Karpas-422 (cell line): Measurements from ENCODE around the genes CSTA, KPNA1 and SEMA5B.

GRCh38 chr3:120683162-120683645 is 1.2 kb upstream of the HGD start:
- PRO-cap: no peak
- RAMPAGE, long total RNA: no peak

DNA sequence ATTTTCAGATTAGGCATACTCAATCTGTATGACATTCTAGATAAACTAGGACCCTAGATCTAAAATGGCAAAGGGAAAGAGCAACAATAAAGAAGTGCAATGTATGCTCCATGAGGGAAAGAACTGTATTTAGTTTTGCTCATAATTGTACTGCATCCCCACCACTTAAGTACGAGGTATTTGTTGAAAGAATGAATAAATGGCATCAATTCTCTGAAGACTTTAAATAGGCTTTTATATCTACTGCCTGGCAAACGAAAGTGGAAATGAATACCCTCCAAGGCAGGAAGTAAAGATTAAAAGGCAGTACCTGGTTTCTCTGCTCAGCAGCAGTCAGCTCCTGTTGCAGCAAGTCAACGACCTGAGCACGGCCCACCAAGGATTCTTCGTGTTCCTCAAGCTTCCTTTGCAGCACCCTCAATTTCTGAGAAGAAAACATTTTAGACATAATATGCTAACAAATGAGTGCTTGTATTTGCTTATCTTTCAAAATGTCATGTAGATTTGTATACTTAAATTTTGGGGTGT is 31.4 kb downstream of the GOLGB1 start:
- PRO-cap: no peak
- RAMPAGE, long total RNA: no peak

DNA sequence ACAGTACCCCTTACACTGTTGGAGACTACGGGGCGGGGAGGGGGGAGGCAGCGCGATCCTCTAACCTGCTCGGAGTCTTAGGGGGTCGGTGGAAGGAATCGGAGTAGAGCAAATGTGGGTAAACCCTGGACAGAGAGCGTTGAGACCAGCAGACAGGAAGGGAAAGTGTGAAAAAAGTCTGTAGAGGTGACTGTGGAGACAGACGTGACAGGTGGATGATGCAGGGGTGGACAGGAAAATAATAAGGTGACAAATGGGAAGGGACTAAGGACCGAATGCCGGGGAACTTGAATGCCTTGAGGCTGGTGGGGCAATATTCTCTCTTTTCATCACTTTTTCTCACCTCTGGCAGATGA is 444 bp downstream of the EAF2 start:
- PRO-cap: no peak
- RAMPAGE, long total RNA: no peak

GRCh38 chr3:122184171-122184968 is 902 bp downstream of the CASR start:
- PRO-cap: no peak
- RAMPAGE, long total RNA: no peak

- PRO-cap: no peak
- RAMPAGE, long total RNA: start-site peak on the plus strand at chr3:122325244-122325248, 22 and 15 reads in 2 replicates
Measured at GRCh38 chr3:122324734-122325399, at the start of gene CSTA. Gene CSTA (plus strand): TSS chr3:122325248.

DNA sequence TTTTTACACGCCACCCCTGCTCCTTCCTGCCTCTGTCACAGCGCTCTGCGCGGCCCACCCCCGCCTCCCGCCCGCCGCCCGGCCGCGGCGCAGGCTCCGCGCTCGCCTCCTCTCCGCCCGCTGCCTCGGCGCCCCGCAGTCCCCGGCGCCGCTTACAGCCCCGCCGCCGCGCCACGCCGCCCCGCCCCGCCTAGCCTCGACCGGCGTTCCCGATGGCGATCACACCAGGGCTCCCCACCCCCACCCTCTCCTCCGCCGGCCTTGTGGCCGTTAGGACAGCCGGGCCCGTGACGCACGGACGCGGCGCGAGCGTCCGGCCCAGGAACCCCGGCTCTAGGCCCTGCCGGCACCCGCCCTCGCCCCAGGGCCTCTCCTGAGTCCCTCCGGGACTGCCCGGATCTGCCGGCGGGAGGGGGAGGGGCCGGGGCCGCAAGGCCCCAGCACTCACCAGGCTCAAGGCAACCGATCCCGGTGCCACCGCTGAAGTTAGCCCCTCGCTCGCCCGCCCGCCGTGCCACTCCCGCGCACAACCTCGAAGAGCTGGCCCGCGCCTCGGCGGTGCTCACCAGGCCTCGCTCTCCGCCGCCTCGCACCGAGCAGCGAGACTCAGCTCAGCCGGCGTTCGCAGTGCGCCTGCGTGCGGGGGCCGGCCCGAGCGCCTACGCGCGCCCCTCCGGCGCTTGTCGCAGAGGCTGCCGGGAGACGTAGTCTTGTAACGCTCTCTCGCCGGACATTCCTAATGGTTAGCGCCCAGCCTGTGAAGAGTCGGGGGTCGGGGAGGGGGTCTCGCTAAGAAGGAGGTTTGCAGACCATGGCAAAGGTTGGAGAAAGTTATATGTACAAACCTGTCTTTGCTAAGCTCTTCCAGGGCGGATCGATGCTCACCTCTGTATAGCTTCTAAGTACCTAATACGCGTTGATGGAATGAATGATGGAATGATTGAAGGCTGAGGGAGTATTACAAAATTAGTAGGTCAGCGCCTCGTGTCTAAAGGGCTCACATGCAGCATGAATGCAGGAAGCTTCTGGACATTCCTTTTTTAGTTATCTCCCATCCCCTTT is at the start of gene KPNA1:
Gene KPNA1, minus strand, starts transcription at position 631 of the 1,062 bp plus-strand sequence.
- PRO-cap: unidirectional peak, minus-strand start at position 127 of the sequence; unidirectional peak, minus-strand start at position 372 of the sequence; bidirectional peak, plus-strand start at position 733 of the sequence, minus-strand start at position 574 of the sequence
- RAMPAGE, long total RNA: no peak

DNA sequence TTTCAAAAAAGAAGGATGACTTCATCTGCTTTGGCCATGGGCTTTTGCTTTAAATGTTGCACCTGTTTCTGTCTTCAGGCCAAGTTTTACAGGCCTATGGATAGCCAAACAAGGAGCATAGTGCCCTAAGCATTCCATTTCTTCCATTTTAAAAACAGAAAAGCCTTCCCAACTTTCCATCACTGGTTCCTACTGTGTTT is 3.3 kb downstream of the PARP9 start:
- PRO-cap: no peak
- RAMPAGE, long total RNA: no peak

DNA sequence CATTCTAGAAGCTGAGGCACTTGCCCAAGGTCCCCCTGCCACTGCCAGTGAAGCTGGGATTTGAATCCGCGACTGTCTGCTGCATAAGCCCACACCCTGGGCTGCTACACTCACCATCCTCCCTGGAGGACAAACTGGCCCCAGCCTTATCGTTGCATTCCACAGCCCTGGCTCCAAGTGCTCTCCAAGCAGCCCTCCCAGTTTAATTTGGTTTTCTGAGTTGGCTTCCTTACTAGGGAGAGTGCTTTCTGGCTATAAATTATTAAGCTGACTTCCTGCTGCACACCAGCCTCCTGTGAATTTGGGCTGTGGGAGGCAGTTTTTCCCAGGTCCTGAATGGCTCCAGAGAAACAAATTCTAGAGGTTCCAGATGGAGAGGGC is 69.9 kb downstream of the SEMA5B start:
- PRO-cap: no peak
- RAMPAGE, long total RNA: no peak

DNA sequence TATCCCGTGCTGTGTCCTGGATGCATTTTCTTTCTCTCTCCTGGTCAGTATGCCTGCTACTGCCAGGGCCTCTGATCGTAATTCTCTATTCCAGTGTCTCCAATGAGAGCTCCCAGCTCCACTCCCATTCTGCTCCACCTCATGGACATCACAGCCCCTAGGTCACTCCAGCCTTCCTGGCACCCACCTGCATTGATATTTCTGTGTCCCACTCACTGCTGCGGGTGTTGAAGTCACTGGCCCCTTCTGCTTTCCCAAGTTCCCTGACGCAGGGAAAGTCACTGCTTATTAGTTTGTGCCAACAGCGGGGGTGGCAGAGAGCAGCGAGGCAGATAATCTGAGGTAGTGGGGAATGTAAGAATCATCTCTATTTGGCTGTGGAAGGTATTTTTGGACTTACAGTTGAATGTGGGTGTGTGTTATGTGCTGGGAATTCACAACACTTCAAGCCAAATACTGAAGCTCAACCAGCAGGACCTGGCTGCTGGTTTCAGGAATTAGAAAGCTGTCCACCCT is 58.0 kb downstream of the SEMA5B start:
- PRO-cap: no peak
- RAMPAGE, long total RNA: no peak

DNA sequence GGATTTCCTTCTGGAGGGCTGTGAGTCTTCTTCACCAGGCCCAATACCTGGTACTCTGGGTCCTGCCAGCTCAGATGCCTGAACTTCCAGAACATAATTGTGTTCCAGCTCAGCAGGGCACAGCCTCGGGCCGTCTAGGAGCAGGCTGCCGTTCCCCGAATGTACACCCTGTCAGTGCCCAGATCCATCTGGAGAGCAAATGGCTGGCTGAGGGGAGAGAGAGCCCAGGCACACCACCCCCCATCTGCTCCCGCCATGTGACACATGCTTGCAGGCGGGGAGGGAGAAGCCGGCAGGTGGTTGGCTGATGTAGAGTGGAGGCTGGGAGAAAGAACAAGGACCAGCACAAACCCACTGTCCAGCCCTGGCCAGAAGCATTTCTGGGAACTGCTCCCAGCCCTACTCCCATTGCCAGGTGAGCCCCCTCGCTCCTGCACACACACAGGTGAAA is 53.7 kb downstream of the SEMA5B start:
- PRO-cap: no peak
- RAMPAGE, long total RNA: no peak

- PRO-cap: no peak
- RAMPAGE, long total RNA: no peak
Measured at GRCh38 chr3:123027396-123028360, at the start of gene SEMA5B. Gene SEMA5B (minus strand): TSS chr3:123027763.

- PRO-cap: no peak
- RAMPAGE, long total RNA: no peak
Measured at GRCh38 chr3:123058627-123059018, 8.2 kb upstream of the PDIA5 start.

DNA sequence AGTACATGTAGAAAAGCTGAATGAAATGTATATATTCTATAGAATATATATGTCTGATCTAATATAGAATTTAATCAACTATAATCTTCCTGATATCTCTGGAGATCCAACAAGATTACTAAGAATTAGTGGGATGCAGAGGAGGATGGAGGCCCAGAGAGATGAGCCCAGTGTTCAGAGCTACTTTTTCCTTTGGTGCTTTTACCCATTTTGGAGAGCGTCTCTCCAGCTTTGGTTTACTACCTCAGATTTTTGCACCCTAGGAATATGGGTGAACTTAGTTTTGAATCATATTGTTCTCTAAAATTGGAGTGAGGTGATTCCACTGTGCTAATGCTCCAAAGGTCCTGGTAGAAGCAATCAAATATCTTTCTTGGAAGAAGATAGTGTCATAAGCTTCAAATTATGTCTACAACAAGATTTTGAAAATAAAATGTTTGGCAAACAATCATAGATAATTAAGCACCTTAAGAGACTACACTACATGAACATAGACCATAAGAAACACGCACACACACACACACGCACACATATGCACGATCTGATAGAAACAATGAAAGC is 34.6 kb downstream of the SEC22A start:
- PRO-cap: no peak
- RAMPAGE, long total RNA: no peak

GRCh38 chr3:123449526-123450597 is 972 bp upstream of the ADCY5 start:
- PRO-cap: no peak
- RAMPAGE, long total RNA: no peak

DNA sequence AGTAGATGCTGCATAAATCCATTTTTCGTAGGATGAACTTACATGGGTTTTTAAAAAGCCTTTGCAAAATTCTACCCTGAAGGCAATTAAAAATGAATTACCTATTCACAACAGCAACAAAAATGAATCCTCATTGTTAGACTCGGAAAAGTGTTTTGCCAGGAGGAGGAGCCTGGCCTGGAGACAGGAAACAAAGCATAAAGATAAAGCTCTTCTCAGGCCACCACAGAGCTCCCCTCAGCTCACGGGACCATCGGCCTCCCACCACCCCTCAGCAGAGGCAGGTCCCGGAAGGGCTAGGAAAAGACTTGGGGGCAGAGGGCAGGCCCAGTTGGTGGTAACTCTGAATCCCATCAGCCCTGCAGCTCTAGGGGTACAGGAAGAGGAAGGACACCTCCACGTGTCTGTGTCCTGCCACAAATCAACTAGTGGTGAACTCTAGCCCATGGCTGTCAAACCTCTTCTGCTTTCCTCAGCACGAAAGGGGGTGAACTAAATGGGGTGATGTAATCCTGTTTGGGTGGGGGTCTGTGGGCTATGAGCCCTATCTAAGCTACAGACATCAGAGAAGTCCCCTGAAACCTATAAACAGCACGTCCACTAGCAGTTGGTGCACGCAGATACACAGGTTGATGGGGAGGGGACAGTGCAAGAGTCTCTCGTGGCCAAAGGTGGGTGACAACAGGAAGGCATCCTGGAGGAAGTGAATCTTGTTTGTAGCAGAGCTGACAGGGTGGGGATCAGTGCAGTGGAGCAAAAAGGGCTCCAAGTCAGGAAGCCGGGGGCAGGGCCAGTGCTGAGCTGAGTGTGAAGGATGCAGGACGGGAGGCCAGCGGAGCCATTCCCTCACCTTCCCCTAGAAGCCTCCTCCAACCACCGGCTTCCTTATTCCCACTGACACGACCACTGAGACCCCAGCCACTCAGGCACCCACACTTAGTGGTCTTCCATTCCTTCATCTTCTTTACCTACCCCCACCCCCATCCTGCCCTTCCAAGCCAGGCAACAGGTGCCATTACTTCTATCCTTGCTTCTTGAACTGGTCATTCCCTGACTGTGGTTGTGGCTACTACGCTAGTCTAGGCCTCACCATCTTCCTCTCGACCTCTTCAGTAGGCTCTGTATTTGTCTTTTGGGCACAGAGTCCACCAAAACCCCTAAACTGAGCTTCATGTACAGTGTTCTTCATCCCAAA is 111.2 kb upstream of the HACD2 start:
- PRO-cap: no peak
- RAMPAGE, long total RNA: no peak

- PRO-cap: no peak
- RAMPAGE, long total RNA: no peak
Measured at GRCh38 chr3:123697617-123698305, 112.9 kb upstream of the HACD2 start.

GRCh38 chr3:123700703-123701788 is 116.2 kb upstream of the HACD2 start:
- PRO-cap: no peak
- RAMPAGE, long total RNA: no peak

DNA sequence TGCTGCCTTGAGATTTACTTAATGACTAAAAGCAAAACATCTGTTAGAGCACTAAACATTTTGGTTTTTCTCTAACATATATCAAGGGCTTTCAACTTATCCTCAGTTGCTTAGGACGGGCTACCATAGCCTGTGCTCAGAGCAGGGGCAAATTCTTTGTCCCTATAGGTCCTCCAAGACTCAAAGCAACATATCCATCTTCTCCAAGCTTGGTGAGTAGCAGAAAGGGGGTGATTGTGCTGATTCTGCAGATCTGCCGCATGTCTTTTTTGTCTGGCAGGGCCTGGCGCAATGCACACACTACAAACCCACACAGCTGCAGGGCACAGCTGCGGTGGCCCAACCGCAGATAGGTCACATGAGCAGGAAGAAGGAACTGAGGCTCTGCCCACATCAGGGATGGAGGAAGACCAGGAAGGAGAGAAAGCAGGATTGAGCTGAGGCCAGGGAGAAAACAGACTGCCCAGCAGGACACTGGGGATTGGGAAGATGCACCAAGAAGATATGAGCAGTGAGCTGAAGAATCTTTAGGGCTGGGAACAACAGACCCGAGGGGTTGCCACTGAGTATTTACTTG is 126.9 kb downstream of the MYLK start:
- PRO-cap: no peak
- RAMPAGE, long total RNA: no peak

DNA sequence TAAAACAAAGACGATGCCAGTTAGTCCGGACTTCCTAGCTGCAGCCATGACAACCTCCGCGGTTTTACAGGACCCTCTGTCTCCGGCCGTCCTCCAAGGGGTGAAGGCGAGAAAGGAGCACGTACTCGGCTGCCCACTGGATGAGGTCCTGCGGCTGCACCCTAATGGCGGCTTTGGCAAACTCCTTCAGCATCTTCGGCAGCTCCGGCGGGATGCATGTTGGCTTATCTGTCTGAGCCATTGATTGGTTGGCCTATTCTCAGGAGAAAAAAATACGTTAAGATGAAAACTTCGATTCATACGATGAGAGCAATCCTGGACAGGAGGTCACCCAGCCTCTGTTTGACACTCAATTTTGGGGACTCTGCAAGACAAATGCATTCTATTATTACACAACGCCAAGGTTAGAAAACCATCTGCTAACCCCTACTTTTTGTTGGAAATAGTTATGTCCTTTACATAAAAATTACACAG is 11.6 kb downstream of the ROPN1 start:
- PRO-cap: no peak
- RAMPAGE, long total RNA: no peak

- PRO-cap: no peak
- RAMPAGE, long total RNA: no peak
Measured at GRCh38 chr3:124065511-124066337, 32.6 kb downstream of the KALRN start.